Psoas muscle (tissue), 2 donors: Measurements from ENCODE around the gene MSL2.

GRCh38 chr3:135658384-135658902 is 307.1 kb upstream of the PPP2R3A start:
- PRO-cap, 2 experiments = no peak in any of the 2 experiments

GRCh38 chr3:136195834-136196684 is at the start of gene MSL2:
TSS of gene MSL2 (minus strand) at chr3:136196335.
- PRO-cap, 2 experiments = peak in 2 of 2 experiments; most common plus-strand start chr3:136195991 (in 2); most common minus-strand start chr3:136196100 (in 1)

DNA sequence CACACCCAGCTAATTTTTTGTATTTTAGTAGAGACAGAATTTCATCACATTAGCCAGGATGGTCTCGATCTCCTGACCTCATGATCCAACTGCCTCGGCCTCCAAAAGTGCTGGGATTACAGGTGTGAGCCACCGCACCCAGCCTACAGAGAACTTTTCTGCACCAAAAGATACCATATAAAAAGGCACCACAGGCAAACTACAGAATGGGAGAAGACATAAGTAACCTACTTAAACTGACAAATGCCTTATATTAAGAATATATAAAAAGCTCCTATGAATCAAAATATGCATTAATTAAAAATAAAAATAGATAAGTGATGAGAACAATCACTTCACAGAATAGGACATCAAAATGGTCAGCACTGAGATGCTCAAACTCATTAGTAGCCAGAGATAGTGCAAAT is 40.0 kb downstream of the STAG1 start:
- PRO-cap, 2 experiments = no peak in any of the 2 experiments

- PRO-cap, 2 experiments = no peak in any of the 2 experiments
Observed at GRCh38 chr3:138116068-138116538, 695 bp upstream of the DZIP1L start.

DNA sequence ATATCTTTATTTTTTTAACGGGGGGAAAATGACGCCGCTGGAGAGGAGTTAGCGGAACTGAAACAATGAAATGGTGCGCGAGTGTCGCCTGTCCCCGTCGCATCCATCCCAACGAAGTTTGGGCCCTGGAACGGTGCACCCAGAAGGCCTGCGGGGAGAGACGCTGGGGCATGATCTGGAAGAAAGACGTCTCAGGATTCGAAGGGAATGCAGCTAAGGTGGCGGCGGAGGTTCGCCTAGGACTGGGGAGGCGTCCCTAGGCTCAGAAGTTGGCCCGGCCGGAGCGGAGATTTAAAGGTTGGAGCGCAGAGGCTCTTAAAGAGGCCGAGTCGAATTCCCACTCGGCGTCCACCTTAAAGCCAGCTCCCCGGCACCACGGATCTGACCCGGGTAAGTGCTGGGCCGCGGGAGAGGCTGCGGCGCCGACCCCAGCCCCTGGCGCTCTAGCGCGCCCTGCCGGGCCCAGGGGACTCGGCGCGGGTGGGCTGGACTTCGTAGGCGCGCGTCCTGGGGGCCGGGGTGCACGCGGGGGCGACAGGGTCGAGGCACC is 368 bp upstream of the MRAS start:
- PRO-cap, 2 experiments = peak in 2 of 2 experiments; most common plus-strand start position 318 of the sequence (in 1); most common minus-strand start position 264 of the sequence (in 2)

DNA sequence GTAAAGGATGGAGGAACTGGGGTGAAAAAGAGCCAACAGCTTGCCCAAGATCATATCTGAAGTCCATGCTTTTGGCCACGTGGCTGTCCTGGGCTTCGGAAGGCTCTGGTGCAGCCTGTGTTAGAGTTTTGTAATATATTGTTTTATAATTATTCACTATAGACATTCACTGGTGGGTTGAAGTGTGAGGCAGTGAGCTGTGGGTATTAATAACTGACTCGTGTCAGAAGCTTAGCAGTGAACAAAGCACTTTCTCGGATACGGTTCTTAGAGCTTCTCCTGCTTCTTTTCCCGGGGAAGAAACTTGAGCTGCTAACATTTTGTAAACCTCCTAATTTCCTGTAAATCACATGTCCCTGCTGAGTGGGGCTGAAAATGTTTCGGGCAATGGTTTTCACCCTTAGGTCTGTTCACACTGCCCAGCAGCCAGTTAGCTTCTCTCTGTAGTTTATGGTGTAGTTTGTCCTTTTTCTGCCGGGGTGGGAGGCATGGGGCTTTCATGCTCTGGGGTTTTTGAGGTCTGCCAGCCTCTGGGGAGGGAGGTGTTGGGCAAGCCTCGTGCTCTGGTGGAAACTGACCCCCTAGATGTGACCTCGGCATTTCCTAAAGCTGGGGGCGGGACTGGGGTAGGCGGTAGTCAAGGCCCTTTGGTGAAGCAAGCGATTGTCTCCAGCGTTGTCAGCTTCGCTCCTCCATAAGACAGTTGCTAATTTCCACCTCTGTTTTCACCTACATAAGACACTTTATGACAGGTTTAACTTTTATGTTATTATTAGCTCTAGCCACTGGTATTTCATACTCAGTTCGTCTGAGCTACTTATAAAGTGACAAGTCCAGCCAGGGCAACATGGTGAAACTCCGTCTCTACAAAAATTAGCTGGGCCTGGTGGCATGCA is 1.8 kb downstream of the MRAS start:
- PRO-cap, 2 experiments = peak in 2 of 2 experiments; most common plus-strand start position 237 of the sequence (in 2); most common minus-strand start position 107 of the sequence (in 1)

GRCh38 chr3:138381367-138381954 is 33.1 kb downstream of the MRAS start:
- PRO-cap, 2 experiments = no peak in any of the 2 experiments

DNA sequence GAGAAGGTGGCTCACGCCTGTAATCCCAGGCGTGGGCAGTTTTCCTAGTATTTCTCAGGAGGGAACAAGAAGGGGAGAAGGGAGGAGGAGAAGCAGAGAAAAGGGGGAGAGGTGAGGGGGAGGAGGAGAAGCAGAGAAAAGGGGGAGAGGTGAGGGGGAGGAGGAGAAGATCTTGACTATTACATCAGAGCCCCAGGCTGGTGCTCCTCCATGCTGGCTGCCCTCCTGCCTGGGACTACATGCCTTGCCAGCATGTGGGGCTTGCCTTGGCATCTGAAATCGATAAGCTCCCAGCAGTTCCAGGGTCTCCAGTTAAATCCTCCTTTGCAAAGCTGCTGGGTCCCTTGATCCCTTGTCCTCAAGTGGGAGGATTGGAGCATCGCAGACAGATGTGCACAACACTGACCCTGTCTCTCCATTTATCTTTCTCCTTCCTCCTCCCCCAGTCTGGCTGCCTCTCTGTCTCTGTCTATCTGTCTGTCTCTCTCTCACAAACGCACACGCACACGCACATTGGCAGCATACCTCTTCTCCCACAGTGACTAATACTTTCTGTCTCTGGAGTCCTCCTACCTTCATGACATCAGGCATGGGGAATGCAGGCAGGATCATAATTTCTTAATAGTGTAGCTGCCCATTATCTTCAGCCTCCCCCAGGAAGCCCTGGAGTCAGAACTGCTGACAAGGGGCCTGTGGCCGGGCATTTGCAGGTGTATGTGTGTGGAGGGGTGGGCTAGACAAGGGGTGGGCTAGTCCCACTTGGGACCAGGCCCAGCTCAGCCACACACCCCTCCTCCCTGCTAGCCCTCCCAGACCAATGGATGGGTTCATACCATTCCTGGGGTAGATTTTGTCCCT is 41.8 kb downstream of the MRAS start:
- PRO-cap, 2 experiments = no peak in any of the 2 experiments

GRCh38 chr3:138742463-138742882 is 92.3 kb downstream of the PIK3CB start:
- PRO-cap, 2 experiments = no peak in any of the 2 experiments

DNA sequence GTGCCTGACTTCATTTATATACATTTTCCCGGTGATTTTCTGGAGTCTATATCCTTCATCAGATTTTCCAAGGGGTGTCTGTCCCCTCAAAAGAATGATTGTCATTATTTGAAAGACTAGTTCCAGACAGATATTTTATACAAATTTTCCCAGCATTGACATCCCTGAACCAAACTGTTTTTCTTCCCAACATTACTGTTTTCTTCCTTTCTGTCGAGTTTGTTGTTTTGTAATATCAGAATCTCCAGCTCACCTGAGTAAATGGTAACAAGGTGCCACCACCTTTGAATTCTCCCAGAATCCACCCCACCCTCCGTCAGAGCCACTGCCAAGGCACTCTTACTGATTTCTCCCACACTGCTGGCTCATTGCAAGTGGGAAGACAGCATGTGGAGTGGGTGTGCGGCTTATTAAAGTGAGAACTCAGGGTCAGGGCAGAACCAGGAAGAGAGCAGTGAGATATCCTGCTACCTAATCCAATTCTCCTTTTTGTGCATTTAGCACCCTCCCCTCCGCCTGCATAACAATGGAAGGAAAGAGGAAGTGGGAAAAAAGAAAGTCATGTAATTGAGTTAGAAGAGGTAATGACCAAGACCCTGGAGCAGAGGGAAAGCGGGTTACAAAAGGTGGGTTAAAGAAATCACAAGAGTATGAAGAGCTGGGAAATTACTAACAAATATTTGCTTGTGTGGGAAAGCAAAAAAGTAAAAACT is 27.7 kb upstream of the PIK3CB start:
- PRO-cap, 2 experiments = no peak in any of the 2 experiments

DNA sequence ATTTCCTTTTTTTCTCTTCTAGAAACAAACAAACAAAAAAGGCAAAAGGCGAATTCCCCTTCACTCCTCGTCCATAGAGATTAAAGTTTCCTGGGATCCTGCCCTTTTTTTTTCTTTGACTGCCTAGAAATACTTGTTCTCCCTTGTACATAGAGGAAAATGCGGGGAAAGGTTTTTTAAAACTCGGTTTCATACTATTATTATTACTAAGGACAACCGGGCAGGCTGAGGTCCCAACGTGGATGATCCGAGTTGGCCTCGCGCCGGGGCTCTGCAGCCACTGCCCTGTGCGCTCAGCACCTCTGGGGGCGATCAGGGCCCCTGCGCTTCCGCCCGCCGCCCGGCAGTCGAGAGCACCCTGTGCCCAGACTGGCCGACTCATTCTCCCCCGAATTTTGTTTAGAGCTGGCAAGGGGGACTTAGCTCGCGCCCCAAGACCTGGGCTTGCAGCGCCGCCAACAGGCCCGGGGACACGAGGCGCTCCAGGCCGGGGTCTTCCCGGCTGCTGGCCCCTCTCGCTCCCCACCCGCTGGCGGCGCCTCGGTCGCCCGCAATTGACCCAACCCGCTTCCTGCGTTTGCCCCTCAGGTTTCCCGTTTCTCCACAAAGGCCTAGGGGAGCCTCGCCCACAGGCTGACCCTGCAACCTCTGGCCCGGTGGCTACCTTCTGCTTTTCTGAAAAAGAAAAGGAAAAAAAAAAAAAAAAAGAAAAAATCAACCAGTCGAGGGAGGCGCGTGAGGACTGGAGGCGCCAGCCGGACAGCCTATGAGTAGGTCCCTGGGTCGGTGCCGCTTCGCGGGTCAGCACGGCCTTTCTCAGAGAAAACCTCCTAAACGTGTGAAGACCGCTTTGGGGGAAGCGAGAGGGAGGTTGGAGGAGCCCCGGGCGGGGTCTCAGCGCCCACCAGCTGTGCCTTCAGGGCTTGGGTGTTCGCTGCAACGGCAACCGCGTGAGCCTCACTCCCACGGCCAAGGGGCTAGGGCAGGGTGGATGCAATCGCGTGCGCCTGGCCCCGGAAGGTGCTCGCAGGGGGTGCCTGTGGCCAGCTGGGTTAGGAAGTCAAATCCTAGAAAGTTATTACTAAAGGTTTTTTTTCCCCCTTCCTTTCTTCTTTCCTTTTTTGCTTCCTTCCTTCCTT is 7.3 kb downstream of the FOXL2 start:
- PRO-cap, 2 experiments = no peak in any of the 2 experiments

- PRO-cap, 2 experiments = no peak in any of the 2 experiments
Observed at GRCh38 chr3:138940378-138941272, 6.3 kb downstream of the FOXL2 start.

DNA sequence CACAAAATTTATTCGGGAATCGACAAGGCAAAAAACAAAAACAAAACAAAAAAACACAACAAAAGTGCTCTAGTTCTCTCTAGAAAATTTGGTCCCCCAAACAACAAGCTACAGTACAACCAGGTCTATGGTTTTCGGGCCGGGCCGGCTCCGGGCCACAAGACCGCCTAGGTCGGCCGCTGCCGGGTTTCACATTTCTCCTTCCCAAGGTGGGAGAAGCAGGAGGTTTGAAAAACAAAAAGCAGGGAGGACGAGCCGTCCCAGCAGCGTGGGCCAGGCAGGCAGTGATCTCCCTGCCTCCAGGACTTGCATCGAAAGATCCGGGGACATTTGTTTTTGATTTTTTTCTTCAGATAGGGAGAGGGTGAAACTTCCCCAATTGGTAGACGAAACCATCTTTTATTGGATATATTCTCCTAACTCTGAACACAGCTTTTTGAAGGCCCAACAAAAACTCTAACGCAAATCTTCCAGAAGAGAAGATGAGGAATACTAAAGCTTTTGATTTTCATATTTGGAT is 2.6 kb downstream of the FOXL2 start:
- PRO-cap, 2 experiments = no peak in any of the 2 experiments

- PRO-cap, 2 experiments = no peak in any of the 2 experiments
Observed at GRCh38 chr3:139373116-139373515, 16.3 kb downstream of the COPB2 start.

DNA sequence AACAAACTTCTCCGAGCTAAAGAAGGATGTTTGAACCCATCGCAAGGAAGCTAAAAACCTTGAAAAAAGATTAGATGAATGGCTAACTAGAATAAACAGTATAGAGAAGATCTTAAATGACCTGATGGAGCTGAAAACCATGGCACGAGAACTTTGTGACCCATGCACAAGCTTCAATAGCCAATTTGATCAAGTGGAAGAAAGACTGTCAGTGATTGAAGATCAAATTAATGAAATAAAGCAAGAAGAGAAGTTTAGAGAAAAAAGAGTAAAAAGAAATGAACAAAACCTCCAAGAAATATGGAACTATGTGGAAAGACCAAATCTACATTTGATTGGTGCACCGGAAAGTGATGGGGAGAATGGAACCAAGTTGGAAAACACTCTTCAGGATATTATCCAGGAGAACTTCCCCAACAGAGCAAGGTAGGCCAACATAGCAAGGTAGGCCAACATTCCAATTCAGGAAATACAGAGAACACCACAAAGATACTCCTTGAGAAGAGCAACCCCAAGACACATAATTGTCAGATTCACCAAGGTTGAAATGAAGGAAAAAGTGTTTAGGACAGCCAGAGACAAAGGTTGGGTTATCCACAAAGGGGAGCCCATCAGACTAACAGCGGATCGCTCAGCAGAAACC is 16.4 kb upstream of the COPB2 start:
- PRO-cap, 2 experiments = no peak in any of the 2 experiments

DNA sequence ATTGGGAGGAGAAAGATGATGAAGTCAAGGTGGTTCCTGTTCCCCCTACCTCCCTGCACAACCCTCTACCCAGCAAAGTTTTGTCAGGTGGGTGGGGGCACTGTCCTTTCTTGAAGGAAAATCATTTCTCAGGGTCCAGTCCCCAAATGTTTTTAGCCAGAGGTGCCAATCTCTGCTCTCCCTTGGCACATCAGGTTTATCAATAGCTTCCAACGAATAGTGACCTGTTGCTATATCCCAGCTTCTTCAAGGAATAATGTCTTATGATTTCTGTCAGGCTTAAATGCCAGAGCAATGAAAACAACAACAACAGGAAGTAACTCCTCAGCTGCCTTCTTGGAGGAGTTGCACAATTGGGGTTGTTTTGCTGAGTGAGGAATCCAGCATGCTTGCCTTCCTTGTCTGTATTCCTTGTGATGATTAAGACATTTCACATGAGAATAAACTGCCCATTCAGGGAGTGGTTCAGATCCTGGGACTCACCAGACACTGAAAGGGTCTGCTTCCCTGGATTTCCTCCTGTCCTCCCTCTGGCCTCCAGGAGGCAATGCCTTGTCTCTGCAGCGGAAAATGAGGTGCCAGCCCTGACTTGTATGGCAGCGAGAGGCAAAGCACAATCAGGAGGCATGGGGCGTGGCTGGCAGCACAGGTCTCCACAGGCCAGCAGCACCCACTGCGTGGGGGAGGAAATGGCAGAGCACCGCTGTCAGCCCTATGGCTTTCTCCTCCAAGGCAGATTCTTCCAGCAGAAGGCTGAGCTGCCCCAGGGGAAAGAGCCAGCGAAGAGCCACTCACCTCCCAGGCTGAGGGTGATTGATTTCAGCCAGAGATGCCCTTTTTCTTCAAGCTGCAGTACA is 41.6 kb downstream of the RBP2 start:
- PRO-cap, 2 experiments = no peak in any of the 2 experiments

- PRO-cap, 2 experiments = no peak in any of the 2 experiments
Observed at GRCh38 chr3:139473096-139473606, 3.2 kb downstream of the RBP2 start.

GRCh38 chr3:139480554-139481042 is 4.3 kb upstream of the RBP2 start:
- PRO-cap, 2 experiments = no peak in any of the 2 experiments

DNA sequence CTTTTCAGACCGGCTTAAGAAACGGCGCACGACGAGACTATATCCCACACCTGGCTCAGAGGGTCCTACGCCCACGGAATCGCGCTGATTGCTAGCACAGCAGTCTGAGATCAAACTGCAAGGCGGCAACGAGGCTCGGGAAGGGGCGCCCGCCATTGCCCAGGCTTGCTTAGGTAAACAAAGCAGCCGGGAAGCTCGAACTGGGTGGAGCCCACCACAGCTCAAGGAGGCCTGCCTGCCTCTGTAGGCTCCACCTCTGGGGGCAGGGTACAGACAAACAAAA is 51.6 kb upstream of the RBP1 start:
- PRO-cap, 2 experiments = no peak in any of the 2 experiments

- PRO-cap, 2 experiments = no peak in any of the 2 experiments
Observed at GRCh38 chr3:140386247-140386796, 291.5 kb upstream of the TRIM42 start.